Measurements from ENCODE around the gene PLA2G4A.

- PRO-cap, result no peak
- RAMPAGE, long total RNA, 4 experiments, result no peak in any of the 4 experiments
These were observed 65.5 kb downstream of the RGL1 start for GRCh38 chr1:183870426-183870715.

GRCh38 chr1:183956703-183957023, 80.9 kb downstream of the COLGALT2 start:
- PRO-cap, result no peak
- RAMPAGE, long total RNA, 4 experiments, result no peak in any of the 4 experiments

GRCh38 chr1:184035687-184036715, 1.5 kb downstream of the COLGALT2 start:
- PRO-cap, result no peak
- RAMPAGE, long total RNA, 4 experiments, result no peak in any of the 4 experiments

DNA sequence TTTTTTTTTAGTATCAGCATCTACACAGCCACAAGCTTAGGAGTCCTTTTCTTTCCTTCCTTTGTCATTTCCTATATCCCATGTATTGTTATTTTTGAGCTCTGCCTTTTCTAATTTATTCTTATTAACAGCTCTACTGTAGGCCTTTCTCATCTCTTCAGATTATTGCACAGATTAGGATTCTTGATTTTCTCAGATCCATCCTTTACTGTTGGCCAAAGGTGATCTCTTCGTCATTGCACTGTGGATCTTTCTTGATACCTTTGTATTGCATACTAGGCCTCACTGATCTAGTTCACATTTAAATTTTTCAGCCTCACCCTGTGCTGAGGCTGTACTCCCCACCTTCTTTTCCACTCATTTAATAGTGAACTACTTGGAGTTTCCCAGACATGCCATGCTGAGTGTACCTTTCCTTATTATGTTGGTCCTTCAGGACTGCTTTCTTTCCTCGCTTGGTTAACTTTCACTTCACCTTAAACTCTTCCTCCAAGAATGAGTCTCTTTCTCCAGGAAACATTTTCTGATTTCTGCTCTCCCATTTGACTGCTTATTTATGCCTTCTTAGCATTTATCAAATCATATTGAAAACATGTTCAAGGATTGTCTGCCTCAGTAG, 20.7 kb downstream of the RNF2 start:
- PRO-cap, result no peak
- RAMPAGE, long total RNA, 4 experiments, result no peak in any of the 4 experiments

DNA sequence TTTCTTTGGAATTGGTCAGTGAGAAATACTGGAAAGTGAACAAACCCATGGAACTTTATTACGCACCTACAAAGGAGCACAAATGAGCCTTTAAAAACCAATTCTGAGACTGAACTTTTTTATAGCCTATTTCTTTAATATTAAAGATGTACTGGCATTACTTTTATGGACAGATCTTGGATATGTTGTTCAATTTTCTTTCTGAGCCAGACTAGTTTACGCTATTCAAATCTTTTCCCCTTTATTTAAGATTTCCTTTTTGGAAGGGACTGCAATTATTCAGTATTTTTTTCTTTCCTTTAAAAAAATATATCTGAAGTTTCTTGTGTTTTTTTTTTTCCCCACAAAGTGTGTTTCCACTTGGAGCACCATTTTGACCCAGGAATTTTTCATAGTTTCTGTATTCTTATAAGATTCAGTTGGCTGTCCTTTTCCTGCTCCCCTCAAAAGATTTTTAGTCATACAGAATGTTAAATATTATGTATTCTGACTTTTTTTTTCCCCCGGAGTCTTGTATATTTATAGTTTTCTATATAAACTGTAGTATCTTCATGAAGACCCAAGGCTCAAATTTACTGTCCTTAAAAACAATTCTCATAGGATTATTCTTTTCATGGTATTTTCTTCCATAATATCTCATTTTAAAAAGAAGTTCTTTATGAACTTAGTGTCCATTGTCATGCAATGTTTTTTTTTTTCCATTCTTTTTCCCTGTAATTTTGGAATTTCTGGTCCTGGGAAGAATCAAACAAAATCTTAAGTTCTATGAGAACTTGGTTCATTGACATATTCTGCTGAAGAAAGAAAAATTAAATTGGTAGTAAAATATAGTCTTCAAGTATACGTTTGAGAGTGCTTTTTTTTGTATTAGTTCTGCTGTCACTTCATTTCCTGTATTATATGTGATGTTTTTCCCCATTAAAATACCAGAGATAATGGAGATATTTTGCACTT, 55.1 kb downstream of the RNF2 start:
- PRO-cap, result no peak
- RAMPAGE, long total RNA, 4 experiments, result no peak in any of the 4 experiments

DNA sequence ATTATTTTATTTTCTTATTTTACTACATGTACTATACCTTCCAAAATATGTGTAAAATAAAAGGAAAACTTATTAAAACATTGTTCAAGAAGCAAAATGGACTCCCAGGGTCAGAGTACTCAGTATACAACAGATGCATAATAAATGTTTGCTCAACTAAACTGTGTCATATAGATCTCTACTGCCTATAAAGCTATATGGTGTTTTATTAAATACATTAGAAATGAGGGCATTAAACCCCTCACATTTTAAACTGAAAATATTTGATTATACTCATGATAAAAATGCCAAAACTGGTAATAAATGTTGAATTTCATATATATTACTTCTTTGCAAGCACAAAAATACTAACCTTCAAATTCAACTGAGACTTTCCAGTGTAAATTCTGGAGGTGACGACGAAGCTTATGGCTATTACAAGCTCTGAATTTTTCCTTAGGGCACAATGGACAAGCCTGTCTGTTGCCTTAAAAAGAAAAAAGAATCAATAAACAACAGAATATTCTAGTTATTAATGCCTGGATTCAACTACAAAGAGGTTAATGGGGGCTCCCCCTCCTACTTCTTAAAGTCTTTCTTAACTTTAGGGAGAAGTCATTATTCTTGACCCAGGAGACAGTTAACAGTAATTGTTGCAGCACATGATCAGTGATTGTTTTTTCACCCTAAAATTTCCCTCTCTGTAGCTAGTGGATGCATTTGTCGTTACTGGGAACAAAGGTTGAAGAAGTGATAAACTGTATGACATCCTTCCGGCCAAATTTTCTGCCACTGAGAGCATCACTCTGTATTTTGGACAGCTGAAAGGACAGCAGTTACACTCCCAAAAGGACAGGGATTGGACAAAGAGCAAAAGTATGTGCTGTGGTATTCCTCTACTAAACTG, 6.5 kb downstream of the TRMT1L start:
- PRO-cap, result no peak
- RAMPAGE, long total RNA, 4 experiments, result no peak in any of the 4 experiments

DNA sequence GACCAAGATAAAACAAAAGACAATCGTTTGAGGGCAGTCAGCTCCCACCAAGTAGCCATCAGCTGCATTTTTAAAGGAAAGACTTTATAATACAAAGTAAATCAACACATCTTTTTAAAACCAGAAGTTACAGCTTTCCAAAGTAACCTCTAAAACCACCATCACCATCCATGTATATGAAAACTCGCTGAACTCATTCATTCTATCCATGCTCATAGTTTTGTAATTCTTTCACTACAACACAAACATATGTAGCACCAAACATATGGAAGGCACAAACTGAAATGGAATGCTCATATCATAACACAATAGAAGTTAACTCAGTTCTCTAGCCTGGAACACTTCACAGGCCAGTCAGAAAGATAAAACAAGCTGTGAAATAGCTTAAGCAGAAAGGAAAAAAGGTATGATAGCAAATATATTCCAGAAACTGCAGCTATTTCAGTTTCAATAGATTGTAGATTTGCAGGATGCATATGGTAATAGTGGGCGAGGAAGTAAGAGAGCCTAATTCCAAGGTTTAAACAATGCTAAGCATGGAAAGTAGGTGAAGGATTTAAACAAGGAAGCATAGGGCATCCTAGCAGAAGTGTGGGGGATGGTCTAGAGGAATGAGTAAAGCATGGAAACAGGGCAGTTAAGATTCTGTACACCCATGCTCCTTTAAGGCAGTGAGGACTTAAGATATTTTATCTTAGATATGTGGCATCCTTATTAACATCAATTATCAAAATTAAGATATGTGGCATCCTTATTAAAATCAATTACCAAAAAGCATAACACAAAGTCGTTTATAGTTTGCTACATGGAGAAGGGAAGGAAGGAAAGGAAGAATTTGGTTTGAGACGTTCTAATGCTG, 2.8 kb downstream of the IVNS1ABP start:
- PRO-cap, result no peak
- RAMPAGE, long total RNA, 4 experiments, result no peak in any of the 4 experiments

GRCh38 chr1:185566912-185567486, 167.2 kb upstream of the HMCN1 start:
- PRO-cap, result no peak
- RAMPAGE, long total RNA, 4 experiments, result no peak in any of the 4 experiments

DNA sequence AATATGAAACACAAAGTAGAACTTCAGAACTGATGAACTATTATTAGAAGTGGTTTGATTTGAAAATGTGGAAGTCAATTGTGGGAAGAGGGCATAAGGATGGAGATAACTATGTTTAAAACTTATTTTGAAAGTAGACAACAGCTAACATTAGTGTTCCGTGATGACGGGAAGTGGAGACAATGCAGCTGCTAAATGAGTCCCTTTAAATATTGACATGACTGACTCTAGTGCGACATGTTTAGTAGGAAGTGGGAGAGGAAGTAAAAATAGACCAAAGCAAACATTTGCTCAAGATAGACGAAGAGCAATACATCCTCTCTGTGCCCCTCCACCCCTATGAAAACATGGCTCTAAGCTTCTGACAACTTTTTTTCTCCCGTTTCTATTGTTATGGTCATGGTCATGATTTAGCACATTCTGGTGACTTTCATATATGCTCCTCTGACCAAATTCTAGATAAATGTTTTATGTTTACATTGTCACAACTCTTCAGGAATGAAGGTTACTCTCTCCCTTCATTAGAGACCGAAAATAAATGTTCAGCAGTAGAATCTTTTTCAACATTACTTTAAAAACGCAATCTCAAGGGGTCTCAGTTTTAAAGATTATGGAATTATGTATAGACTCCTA, 59.9 kb upstream of the HMCN1 start:
- PRO-cap, result no peak
- RAMPAGE, long total RNA, 4 experiments, result no peak in any of the 4 experiments

- PRO-cap, result no peak
- RAMPAGE, long total RNA, 4 experiments, result no peak in any of the 4 experiments
These were observed 227.5 kb downstream of the HMCN1 start for GRCh38 chr1:185961653-185962195.

DNA sequence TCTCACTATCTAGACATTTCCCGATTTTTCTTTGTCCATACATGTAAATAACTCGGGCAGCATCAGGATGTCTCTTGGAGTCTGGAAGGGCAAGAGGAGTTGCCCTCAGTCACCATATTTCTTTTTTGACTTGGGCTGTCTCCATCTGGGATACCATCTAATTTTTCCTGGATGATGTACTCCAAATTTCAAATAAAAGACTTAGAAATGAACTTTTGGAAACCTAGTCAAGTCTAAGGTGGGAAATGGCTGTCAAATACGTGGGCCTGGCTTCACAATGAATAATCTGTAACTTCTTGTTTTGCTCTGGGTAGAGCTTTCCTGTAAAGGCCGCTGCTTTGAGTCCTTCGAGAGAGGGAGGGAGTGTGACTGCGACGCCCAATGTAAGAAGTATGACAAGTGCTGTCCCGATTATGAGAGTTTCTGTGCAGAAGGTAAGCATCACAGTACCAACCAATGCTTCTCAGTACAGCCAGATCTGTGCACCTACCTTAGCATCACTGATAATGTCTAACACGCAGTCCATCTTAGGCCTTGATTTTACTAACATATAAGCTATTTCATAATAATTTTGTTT, 5.3 kb downstream of the PRG4 start:
- PRO-cap, result no peak
- RAMPAGE, long total RNA, 4 experiments, result no peak in any of the 4 experiments

DNA sequence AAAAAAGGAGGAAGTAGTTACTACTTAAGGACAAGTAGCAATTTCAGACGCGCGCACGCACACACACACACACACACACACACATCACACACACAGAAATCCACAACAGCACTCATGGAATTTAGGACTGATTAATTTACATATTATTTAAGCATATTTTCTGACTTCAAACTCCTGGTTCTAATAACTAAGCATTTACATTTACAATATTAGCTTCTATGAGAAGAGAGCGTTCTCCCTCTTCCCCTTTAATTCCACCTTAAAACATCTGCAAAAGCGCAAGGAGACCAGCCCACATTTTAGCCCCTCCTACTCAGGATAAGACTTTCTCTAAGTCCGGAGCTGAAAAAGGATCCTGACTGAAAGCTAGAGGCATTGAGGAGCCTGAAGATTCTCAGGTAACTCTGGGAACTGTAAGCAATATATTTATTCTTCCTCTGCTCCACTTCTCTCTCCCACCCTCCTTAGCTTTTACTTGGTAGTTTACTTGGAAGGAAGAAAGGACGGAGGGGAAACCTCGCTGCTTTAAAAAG, at the start of gene PLA2G4A:
Gene PLA2G4A, plus strand, starts transcription at position 312 of the 533 bp plus-strand sequence.
- PRO-cap, result no peak
- RAMPAGE, long total RNA, 4 experiments, result start-site peak on the plus strand in 3 of 4 experiments, centred at positions 325 to 355 of the sequence, 51 to 635 reads per replicate

- PRO-cap, result no peak
- RAMPAGE, long total RNA, 4 experiments, result no peak in any of the 4 experiments
These were observed 763 bp upstream of the BRINP3 start for GRCh38 chr1:190478052-190479202.

DNA sequence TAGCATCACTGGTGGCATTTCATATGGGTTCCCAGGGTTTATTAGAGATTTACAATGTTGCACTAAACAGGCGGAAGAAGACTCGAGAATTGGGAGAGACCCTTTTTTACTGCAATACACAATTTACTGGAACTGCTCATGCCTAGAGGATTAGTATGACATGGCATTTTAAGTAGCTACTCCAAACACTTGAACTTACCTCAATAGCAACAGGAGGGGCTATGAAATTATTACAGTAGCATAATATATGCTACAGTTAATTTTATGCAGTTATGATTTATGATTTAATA, 86.7 kb upstream of the BRINP3 start:
- PRO-cap, result no peak
- RAMPAGE, long total RNA, 4 experiments, result no peak in any of the 4 experiments

DNA sequence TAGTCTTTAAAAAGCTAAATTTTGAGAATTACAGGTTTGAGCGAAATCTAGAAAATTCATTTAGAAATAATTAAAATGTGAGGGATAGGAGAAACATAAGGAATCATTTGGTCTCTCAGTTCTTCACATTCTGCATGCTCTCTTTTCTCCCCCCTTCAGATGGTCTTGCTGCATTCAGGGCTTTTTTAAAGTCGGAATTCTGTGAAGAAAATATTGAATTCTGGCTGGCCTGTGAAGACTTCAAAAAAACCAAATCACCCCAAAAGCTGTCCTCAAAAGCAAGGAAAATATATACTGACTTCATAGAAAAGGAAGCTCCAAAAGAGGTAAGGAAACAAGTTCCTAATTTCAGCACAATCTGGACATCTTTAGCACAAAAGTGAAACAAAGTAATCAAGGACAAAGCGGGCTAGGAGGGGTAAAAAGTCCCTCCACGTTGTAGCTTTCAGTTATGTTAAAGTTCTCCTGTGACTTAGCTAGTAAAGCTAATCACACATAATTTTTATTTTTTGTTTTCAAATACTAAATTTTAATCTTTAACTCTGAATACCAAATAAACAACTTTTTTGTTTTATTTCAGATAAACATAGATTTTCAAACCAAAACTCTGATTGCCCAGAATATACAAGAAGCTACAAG, 2.1 kb downstream of the RGS2 start:
- PRO-cap, result no peak
- RAMPAGE, long total RNA, 4 experiments, result no peak in any of the 4 experiments

DNA sequence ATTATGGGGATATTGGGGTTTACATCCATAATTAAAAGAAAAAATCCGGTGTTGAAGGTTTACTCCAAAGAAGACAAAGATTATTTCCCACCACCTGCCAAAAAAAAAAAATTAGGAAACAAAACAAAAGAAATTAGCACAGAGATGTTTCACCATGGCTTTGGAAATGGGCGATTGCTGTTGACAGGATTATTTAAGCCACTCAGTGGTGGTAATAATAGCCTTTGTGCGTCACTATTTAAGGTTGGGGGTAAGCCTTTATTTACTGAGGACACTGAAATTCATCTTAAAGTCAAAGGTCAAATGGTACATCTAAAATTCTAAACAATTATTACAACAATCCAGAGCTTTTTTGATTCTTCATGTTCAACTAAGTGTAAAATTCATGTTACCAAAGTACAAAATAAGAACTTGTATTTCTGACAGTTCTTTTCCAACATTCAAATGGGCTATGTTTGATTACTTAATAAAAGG, 713 bp upstream of the GLRX2 start:
- PRO-cap, result no peak
- RAMPAGE, long total RNA, 4 experiments, result no peak in any of the 4 experiments

GRCh38 chr1:196400733-196401416, 207.4 kb downstream of the KCNT2 start:
- PRO-cap, result no peak
- RAMPAGE, long total RNA, 4 experiments, result no peak in any of the 4 experiments

- PRO-cap, result no peak
- RAMPAGE, long total RNA, 4 experiments, result no peak in any of the 4 experiments
These were observed 169.8 kb downstream of the KCNT2 start for GRCh38 chr1:196438344-196438838.

DNA sequence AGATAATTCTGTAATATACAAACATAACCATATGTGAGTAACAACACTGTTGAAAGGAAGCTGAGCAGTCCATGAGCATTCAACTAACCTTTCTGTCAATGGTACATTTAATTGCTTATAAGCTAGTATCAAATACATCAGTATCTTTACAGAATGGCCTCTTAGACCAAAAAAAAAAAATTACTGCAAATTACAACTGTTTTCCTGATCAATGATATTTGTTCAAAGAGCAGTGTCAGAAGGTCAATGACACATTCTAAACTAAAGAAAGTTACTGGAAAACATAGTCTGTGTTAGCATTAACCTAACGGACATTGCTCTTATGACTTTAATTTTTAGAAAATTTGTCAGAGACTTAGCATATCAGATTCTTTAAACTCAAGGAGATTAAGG, 162.5 kb downstream of the KCNT2 start:
- PRO-cap, result no peak
- RAMPAGE, long total RNA, 4 experiments, result no peak in any of the 4 experiments

DNA sequence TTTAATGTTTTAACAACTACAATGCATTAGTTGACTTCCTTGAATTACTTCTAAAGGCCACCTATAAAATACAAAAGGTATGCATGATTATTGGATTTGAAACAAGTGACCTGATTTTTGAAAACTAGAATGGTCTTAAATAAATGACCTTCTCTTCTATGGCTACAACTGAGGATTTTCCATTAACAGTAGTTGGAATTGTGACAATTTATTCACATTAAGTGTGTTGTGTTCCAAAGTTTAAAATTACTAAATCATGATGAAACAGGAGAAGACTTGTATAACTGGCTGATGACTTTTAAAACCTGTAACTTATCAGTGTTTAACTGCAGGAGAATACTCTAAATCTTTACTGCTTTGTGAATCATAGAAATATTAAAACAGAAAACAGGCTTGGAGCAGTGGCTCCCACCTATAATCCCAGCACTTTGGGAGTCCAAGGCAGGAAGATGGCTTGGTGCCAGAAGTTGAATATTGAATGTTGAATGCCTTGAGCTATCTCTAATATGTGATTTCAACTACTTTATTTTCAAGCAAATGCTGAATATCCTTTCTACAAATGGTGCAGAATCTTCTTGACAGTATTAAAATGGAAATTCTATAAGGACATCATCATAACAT, 4.5 kb downstream of the KCNT2 start:
- PRO-cap, result no peak
- RAMPAGE, long total RNA, 4 experiments, result no peak in any of the 4 experiments